Monocyte (primary cell): ENCODE measurements around a stretch of chr16.

DNA sequence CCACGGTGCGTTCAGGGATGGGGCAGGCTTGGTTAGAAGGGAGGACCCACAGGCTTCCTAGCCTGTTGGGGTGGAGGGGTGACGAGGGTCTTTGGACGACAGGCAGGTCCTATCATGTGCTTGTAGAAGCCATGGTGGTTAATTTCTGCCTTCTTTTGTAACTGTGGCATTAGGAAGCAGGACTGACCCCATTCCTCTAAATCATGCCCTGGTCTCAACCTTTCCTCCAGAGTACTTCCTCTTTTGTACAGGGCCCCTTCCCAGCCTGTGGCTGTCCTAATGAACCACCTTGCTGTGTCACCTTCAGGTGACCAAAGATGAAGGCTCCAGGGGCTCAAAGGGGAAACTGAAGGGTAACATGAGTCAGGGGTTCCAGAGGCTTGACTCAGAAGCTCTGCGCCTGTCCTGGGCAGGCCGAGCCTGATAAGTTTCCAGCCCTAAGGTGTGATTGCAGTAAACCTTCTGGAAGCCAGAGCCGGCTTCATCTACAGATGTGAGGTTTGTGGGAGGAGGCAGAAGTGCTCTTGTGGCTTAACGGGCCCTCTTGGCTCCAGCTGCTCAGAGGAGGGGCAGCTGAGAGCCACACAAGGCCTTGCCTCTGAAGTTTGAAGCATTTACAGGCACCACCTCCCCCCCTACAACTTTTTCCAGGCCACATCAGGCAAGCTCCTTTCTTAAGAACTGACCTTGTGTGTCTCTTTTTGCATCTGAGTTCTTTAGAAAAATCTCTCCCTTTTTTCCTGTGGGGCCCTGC lies 149.7 kb downstream of the CLEC16A start:
- PRO-cap, 2 experiments: no peak in any of the 2 experiments

DNA sequence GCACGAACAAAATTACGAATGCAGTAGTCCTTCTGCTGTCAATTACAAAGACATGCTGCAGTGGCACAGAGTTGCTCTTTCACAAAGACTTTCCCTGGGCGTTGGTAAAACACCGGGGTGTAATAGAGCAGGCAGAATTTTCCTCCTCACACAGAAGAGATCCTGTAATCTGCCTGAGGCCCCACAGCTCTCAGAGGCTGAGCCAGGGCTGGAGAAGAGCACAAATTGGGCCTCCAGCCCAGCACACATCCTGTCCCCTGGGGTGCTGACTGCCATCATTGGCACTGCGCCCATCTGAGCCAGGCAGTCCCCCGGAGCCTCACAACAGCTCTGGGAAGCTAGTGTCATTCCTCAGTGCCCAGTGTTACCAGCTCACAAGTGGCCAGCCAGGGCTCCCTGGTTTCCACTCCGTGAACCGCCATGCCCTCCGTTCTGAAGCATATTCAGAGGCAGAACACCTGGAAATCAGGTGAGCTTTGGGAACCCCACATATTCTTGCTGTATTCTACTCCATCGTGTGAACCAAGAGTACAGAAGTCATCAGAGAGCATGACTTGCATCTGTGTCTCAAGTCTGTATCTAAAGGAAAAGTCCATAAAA lies 119.4 kb downstream of the SOCS1 start:
- PRO-cap, 2 experiments: no peak in any of the 2 experiments

- PRO-cap, 2 experiments: no peak in any of the 2 experiments
Measured at GRCh38 chr16:11162853-11163465, 93.0 kb downstream of the SOCS1 start.

DNA sequence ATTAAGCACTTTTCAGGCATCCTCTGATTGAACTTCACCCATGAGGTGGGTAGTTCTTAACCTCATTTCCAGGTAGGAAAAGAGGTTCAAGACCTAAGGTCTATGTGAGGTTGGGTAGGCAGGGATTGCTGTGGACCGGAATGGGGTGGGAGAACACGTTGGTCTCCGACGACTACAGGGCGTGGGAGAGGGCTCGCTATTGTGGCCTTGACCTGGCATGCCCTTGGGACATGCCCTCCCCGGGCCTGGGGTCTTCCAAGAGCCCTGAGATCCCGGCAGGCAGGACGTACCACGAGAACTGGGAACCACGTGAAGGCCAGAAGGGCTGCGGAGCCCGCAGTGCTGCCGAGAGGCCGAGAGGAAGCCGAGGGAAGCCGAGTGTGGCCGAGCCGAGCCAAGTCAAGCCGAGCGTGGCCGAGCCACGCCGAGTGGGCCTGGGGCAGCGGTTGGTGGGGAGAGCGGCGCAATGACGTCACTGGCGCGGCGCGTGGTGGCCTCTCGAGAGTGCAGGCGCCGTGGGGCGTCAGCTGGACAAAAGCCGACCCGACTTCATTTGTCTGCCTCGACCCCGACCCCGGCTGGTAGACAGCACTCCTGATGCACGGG lies 6.8 kb downstream of the SOCS1 start:
- PRO-cap, 2 experiments: no peak in any of the 2 experiments

GRCh38 chr16:11249733-11250958 lies 5.9 kb downstream of the SOCS1 start:
- PRO-cap, 2 experiments: no peak in any of the 2 experiments

GRCh38 chr16:11252870-11253203 lies 3.2 kb downstream of the SOCS1 start:
- PRO-cap, 2 experiments: no peak in any of the 2 experiments

- PRO-cap, 2 experiments: no peak in any of the 2 experiments
Measured at GRCh38 chr16:11257245-11257835, 1.3 kb upstream of the SOCS1 start.

- PRO-cap, 2 experiments: peak in 2 of 2 experiments; most common plus-strand start chr16:11311427 (in 2); most common minus-strand start chr16:11311308 (in 2)
Measured at GRCh38 chr16:11311102-11311661, 30.1 kb upstream of the PRM1 start.

GRCh38 chr16:11315409-11316009 lies 29.8 kb upstream of the RMI2 start:
- PRO-cap, 2 experiments: no peak in any of the 2 experiments

DNA sequence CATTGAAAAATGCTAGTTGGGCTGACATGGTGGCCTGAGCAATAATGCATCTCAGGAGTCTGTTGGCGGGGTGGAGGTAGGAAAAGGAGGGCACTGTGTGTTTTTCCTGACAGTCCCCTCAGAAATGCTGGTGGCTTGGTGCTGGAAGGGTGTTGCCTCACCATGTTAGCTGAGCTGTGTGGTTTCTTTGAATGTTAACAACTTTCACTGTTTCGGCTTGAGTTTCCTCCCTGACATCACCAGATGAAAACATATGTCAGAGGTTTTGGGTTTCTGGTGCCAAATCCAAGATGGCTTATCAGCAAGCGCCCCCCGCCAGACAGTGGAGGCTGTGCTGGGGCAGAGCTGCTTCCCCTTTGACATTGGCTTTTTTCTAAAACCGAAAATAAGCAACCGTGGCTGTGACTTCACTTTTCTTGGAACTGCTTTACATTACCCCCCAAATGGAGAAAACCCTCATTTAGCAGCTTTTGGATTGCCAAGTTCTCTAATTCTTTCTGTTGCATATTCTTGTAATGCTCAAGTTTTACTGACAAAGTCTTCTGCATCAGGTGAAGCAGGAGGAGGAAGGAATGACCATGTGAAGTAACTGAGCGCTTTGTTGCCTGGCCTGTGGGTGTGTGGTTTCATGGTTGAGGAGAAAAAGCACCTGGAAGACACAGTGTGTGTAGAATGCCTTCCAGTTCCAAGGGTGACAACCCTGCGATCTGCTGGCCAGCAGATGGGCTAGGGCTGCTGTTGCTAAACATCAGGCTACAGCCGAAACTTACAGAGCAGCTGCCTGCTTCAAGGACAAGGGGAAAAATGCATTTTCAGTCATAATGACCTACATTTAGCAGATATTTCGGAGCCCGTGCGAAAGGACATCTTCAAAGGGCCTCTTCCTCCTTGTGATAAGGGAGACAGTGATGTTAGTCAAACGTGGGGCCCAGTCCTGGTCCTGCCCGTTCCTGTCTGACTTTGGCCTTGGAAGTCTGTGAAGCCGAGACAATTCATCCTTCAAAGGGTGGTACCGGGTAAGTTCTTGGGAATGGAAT lies 9.7 kb downstream of the RMI2 start:
- PRO-cap, 2 experiments: no peak in any of the 2 experiments

GRCh38 chr16:11402285-11402905 lies 57.1 kb downstream of the RMI2 start:
- PRO-cap, 2 experiments: no peak in any of the 2 experiments

DNA sequence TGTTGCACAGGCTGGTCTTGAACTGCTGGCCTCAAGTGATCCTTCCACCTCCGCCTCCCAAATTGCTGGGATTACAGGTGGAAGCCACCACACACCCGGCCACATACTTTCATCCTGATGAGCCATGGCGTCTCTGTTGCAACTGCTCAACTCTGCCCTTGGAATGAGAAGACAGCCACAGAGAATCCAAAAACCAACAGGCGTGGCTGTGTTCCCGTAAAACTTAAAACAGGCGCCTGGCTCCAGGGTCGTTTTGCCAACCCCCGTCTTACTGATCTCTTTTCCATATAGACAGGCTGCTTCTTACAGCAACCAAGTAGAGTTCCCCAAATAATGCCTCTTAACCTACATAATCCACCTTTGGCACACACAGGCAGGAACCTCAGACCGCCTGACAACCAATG lies 23.7 kb upstream of the ENSG00000188897 start:
- PRO-cap, 2 experiments: no peak in any of the 2 experiments

GRCh38 chr16:11555143-11555560 lies 28.1 kb upstream of the ENSG00000188897 start:
- PRO-cap, 2 experiments: peak in 2 of 2 experiments; most common minus-strand start chr16:11555328 (in 1)

GRCh38 chr16:11556271-11556593 lies 29.2 kb upstream of the ENSG00000188897 start:
- PRO-cap, 2 experiments: peak in 2 of 2 experiments; most common minus-strand start chr16:11556424 (in 2)

- PRO-cap, 2 experiments: no peak in any of the 2 experiments
Measured at GRCh38 chr16:11560414-11561456, 26.0 kb downstream of the LITAF start.

GRCh38 chr16:11615540-11616330 lies 29.0 kb upstream of the LITAF start:
- PRO-cap, 2 experiments: no peak in any of the 2 experiments

DNA sequence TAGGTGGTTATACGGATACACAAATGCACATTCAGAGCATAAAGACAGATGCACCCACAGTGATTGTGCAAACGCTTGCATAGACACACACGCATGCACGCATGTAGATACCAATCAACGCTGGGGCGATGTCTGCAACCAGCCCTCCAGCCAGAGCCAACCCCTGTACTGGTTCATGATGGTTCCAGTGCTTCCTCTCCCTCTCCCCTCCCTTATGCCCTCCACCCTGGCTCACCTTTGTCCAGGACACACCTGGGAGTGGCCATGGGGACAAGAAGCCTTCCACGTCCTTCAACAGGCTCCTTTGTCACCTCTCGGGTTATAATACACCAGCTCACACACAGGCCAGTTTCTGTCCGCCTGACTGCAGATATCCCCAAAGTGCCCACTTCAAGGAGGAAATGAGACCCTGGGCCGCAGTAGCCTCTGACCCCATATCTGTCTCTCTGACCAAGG lies 33.0 kb upstream of the SNN start:
- PRO-cap, 2 experiments: no peak in any of the 2 experiments

GRCh38 chr16:11664612-11665669 lies 3.3 kb upstream of the SNN start:
- PRO-cap, 2 experiments: no peak in any of the 2 experiments

DNA sequence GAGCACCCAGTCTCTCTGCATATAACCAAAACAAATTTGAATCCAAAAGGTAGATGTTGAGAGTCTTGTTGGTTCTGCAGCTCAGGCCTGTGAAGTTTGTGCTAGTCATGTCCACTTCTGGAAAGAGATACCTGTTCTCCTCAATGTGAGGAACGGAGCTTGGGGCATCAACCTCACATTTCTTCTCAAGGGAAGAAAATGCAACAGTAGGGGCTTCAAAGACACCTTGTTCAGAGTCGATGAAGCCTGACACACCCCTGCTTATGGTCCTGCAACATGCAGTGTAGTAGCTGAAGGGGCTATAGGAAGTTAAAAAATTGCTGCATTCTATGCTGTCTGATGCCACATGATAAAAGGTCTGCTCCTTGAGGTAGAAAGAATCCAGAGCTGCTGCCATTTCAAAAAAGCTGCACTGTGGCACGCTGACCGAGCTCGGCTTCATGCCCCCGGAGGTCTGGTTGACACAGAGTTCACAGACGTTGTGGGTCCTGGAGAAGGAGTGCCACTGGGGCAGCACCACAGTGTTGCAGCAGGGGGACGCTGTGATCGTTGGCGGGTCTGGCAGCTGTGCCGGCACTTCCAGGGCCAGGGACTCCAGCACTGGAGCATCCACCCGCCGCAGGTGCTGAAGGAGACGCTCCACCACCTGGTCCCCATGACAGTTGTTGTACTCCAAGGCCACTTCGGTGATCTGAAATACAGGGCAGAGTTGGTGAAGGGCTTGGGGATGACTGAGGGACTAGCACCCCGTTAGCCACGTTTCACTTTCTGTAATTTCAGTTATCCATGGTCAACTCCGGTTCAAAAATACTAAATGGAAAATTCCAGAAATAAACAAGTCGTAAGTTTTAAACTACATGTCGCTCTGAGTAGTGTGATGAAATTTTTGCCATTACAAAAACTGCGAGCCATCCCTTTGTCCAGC lies 23.4 kb downstream of the SNN start:
- PRO-cap, 2 experiments: peak in 2 of 2 experiments; most common minus-strand start position 765 of the sequence (in 2)

- PRO-cap, 2 experiments: peak in 1 of 2 experiments; most common minus-strand start chr16:11695199 (in 1)
Measured at GRCh38 chr16:11694810-11695452, 26.7 kb downstream of the SNN start.